SK-N-MC (cell line): ENCODE results near the gene TANC2.

GRCh38 chr17:62572696-62573516 lies 54.6 kb upstream of the MRC2 start:
- RRBS, result no CpG with 5 or more reads among the region's 10 CpGs

- RRBS, result 89% methylated on average over 9 of the region's 17 CpGs
These were observed 63.5 kb downstream of the MRC2 start for GRCh38 chr17:62690933-62691342.

GRCh38 chr17:62790789-62791052 lies 17.4 kb downstream of the MARCHF10 start:
- RRBS, result no CpG with 5 or more reads among the region's 2 CpGs

DNA sequence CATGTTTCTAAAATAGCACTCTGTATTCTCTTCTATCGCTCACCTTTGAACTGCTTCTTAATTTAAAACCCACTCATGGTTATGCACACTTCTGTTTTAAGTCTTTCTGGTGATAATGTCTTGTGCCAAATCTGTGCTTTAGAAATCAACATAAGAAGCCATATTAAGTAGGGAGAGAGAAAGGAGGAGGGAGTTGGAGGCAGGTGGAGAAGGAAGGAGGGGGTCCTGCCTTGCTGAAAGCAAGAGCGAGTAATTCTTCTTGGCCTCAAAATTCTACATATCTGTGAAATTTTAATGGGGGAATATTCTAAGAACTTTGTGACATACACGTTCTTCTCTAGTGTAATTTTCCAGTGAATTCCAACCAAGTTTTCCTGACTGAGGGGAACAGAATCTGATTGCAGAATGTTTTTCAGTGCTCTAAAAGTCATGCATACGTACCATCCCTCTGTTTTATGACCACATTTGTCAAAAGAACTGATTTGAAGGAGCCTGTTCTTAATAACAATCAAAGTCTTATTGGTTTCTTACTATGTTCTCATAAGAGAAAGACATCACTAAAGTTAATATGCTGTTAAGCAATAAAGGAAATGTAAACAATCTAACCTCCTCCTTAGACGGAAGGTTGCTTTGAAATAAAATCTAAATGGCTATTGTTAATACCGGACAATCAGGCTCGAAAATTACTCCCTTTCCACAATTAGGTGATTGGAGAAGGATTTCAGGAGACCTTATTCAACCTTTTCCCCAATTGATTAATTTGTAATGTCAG lies 1.5 kb downstream of the MARCHF10 start:
- RRBS, result no CpG with 5 or more reads among the region's 7 CpGs

DNA sequence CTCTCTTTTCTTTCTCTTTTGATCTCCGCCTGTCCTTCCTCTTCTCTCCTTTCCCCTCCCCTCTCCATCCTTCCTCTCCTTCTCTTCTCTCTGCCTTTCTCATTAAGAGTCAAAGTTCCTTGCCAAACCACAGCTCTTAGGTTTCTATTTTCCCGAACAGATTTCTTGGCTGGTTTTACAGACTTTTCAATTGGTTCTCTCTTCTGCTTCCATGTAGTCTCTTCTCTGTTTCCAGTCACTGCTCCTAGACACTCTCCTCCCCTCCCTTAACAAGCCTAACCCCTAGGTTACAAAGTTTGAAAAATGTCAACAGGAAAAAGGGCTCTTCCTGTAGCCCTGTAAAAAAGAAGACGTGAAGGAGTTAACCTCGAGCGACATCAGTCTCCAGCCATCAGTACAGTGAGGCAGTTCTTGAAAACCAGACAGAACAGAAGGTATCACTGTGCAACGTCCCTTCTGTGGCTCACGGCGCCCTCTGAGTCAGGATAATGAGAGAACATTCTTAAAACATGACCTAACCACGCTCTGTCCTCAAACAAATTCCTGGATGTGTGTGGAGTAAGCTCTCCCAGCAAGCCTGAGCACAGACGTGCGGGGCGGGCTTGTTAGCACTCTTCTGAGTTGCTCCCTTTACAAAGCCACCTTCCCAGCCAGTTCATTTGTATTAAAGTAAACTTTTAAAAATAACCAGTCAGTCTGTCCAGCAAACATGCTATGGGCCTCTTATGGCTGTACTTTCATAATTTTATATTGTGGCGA lies 11.6 kb upstream of the MARCHF10 start:
- RRBS, result no CpG with 5 or more reads among the region's 13 CpGs

DNA sequence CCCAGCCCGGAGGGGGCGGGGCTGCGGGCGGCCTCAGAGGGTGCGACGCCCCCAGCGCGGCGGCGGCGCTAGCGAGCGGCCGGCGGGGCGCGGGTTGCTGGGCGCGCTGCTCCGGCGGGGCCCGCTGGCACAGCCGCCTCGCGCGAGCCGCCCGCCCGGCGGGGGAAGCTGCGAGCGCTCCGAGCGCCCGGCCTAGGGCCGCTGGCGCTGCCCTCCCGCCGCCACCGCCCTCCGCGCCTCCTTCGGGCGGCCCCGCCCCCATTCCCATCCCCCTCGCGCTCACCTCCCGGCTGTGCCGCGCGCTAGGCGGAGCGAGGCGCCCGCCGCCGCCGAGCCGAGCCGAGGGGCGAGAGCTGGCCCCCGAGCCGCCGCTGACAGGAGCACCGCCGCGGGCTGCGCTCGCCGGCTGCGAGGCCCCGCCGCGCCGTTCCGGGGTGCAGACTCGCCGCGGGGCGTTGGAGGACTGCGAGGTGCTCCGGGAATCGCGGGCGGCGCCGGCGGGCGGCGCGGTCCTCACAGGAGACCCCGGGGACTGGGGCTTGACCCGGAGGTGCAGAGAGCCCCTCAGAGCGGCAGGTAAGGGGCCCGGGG lies at the start of gene TANC2:
TSS of gene TANC2 (plus strand) at position 62 of the 591 bp plus-strand sequence.
- RRBS, result 1% methylated on average over 48 of the region's 95 CpGs

DNA sequence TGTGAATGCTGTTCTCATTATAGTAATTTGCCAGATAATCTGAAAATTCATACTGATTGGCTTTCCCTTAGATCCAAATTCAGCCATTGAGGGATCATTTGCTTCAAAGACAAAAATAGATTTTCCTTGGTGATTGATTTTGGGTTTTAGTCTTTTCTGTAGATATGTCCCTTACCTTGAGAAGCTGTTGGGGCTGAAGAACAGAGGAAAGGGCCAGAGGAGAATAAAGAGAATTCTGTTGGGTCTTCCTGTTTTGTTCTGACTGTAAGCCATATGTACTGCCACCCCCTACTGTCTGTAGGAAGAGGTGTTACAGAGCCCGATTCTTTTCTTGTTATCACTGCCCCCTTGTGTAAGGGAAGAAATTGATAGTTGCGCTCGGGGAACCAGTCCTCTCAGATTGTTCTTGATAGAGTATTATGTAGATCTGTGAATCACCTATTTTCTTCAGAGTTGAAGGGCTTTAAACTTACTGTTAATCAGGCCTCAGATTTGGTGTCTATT lies 2.3 kb downstream of the TANC2 start:
- RRBS, result no CpG with 5 or more reads among the region's 3 CpGs

GRCh38 chr17:63150860-63151570 lies 185.0 kb downstream of the TANC2 start:
- RRBS, result no CpG with 5 or more reads among the region's 4 CpGs

DNA sequence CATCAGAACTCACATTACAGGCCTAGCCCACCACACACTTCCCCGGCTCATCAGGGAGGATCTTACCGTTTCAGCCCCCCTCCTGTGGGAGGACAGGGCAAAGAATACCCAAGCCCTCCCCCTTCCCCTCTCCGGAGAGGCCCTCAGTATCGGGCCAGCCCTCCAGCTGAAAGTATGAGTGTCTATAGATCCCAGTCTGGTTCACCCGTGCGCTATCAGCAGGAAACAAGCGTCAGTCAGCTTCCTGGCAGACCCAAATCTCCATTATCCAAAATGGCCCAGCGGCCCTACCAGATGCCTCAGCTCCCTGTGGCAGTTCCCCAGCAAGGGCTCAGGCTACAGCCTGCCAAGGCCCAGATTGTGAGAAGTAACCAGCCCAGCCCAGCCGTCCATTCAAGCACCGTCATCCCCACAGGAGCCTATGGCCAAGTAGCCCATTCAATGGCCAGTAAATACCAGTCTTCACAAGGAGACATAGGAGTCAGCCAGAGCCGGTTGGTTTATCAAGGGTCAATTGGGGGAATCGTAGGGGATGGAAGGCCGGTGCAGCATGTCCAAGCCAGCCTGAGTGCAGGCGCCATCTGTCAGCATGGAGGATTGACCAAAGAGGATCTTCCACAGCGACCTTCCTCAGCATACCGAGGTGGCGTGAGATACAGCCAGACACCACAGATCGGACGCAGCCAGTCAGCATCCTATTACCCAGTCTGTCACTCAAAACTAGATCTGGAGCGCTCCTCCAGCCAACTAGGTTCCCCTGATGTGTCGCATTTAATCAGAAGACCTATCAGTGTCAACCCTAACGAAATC lies 25.4 kb downstream of the CYB561 start:
- RRBS, result 76% methylated on average over 3 of the region's 22 CpGs

- RRBS, result 29% methylated on average over 18 of the region's 46 CpGs
These were observed 728 bp upstream of the ACE start for GRCh38 chr17:63475913-63476752.

DNA sequence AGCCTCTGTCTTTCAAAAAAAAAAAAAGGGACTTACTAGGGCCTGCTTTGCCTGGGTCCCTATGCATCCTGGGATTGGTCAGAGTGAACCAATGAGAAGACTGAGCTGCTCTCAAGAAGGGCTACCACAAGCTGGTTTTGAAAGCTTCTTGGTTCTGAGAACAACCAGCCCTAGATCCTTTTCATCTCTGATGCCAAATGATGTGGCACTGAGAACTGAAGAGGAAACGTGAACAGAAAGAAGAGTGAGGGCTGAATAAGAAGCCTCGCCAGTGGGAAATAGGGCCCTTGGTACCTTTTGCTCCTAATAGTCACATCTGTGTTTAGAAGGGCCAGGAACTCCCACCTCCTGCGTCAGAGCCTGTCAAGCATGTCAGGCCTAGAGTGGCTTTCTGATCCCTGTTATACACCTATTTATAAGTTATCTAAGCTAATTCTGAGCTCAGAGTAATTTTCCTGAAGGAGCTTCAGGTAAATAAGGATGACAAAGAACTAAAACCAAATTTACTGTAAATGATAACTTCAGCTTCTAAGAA lies 10.7 kb downstream of the TACO1 start:
- RRBS, result no CpG with 5 or more reads among the region's 3 CpGs

GRCh38 chr17:63633525-63634680 lies 11.7 kb downstream of the MAP3K3 start:
- RRBS, result no CpG with 5 or more reads among the region's 5 CpGs

- RRBS, result no CpG with 5 or more reads among the region's 8 CpGs
These were observed 9.8 kb downstream of the LIMD2 start for GRCh38 chr17:63690071-63690541.

DNA sequence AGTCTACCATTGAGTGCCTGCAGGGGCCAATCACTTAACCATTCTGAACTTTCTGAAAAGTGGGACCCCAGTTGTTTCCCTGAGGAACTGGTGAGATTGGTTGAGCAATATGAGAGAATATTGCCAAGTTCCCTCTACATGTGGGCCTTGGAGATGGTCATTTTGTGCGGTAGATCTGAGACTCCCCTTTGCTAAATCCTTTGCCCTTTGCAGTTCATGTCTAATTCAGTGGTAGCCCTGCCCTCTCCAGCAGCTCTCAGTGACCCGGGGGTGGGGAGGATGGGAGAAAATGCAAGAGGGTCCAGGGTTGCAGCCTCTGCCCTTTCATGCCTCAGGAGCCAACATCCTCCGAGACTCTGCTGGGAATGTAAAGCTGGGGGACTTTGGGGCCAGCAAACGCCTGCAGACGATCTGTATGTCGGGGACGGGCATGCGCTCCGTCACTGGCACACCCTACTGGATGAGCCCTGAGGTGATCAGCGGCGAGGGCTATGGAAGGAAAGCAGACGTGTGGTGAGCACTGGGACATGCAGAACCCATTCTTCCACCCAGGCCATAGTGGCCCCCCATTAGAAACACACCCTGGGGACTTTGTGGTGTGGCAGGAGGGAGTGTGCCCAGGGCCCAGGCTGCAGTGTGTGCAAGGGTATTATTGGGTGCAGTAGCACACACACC lies 7.9 kb downstream of the LIMD2 start:
- RRBS, result no CpG with 5 or more reads among the region's 12 CpGs

- RRBS, result 66% methylated on average over 2 of the region's 26 CpGs
These were observed 1.4 kb upstream of the LIMD2 start for GRCh38 chr17:63701198-63701817.

GRCh38 chr17:63746333-63747219 lies 5.0 kb upstream of the STRADA start:
- RRBS, result no CpG with 5 or more reads among the region's 4 CpGs

GRCh38 chr17:63817616-63818632 lies 9.3 kb upstream of the PSMC5 start:
- RRBS, result 85% methylated on average over 3 of the region's 29 CpGs

DNA sequence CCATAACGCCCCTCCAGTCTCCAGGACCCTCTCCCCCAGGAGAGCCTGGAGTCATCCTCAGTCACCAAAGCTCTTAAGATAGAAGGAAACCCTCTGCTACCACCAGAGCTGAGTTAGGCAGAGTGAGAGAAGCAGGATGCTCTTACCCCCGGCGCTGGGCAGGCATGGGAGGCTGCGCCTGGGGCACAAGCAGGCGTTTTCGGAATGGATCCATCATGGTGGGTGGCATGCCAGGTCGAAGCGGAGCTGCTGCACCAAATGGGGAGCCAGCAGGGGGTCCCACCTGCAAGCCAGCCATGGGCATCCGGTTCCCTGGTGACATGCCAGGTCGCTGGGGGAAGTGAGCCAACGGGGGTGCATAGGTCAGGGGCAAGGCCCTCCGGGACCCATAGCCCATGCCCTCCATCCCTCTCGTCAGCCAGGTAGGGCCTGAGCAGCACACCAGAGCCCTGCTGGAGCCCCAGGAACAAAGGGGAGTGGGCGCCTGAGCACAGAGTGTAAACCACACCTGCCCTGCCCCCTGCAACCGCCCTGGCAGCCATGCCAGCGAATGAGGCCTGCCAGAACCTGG lies 5.1 kb downstream of the SMARCD2 start:
- RRBS, result 93% methylated on average over 4 of the region's 16 CpGs

DNA sequence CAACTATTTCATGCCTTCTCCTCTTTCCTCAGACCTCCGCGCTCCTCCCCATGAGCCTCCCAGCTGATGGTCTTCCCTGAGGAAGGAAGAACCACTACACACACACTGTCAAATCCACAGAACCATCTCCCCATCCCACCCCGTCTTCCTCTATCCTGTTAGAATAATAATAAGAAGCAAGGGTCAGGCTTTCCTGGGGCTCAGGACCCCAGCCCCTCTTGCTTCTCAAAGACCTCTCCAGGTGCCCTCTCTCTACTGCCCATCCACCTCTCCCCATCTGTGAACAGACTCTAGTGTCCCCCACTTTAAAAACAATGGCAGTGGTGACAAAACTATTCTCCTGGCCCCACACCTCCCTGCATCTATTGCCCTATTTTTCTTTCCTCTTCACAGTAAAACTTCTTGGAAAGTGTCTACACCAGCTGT lies 3.7 kb upstream of the SCN4A start:
- RRBS, result no CpG with 5 or more reads among the region's 3 CpGs

DNA sequence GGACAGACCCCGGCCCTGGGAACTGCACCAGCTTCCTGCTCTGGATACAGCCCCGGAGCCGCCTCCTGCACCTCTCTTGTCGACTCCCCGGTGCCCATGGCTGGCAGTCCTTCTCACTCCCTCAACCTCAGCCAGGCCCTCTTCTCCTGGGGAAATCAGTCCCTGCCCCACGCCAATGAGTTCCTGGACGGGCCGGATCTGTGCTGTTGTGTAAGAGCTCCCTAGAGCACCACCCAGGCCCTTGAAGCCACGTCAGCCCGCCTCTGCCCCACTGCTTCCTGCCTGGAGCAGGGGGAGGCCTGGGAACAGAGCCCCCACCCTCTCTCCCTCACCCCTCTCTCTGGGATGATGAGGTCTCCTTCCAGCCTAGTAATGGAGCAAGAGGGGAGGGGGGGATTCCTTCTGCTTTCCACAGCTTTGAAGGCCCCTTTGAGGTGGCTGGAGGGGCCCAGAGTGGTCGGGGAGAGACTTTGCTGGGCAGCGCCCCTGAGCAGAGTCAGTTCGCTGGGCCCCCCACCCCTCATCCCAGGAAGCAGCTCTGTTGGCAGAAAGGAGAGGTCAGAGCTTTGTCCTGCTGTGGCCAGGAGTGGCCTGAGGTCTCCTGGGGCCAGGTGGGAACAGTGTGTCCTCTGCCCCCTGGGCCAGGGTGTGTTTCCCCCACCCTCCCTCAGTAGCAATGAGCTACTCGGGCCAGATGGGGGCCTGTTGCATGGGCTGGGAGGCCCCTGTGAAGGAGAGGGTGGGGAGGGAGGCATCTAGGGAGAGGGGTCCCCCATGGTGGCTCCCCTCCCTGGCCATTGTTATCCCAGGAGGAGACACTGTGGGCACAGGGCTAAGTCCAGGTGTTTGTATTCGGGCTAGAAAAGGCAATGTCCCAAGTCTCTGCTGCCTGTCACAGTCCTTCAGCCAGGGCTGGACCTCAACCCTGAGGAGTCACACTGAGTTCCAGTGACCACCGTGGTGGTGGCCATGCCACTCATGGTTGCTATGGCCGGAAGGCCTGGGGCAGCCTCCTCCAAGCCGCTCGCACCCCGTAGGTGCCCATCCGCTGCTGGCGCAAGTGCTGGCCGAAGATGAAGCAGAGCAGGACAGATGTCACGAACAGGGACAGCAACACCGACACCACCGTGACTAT lies 4.0 kb downstream of the PRR29 start:
- RRBS, result 57% methylated on average over 4 of the region's 26 CpGs